Measurements from ENCODE around the gene MCEMP1.

GRCh38 chr19:7291135-7291666 lies 3.0 kb downstream of the INSR start:
- PRO-cap, result no peak

DNA sequence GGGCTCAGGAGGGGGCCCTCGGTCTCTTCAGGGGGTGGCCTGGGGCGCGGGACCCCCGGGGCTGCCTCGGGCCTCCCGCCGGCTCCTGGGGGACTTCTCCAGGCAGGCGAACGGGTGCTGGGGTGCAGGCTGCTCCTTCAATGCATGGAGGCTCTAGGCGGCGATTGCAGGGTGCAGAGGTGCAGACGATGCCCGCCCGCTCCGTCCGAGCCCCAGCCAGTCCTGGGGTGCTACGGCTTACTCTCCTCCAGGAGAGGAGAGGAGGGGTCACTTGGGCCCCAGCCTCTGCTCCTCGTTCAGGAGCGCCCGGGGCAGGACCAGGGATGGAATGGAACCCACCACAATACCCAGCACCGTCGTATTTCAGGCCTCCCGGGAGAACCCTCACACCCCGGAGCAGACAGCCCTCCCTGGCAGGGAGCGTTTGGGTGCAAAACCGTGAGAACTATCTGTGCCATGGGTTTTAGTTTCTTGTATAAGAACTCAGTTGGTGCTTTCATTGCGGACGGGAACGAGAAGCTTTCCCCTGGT lies 46.6 kb downstream of the ARHGEF18 start:
- PRO-cap, result no peak

DNA sequence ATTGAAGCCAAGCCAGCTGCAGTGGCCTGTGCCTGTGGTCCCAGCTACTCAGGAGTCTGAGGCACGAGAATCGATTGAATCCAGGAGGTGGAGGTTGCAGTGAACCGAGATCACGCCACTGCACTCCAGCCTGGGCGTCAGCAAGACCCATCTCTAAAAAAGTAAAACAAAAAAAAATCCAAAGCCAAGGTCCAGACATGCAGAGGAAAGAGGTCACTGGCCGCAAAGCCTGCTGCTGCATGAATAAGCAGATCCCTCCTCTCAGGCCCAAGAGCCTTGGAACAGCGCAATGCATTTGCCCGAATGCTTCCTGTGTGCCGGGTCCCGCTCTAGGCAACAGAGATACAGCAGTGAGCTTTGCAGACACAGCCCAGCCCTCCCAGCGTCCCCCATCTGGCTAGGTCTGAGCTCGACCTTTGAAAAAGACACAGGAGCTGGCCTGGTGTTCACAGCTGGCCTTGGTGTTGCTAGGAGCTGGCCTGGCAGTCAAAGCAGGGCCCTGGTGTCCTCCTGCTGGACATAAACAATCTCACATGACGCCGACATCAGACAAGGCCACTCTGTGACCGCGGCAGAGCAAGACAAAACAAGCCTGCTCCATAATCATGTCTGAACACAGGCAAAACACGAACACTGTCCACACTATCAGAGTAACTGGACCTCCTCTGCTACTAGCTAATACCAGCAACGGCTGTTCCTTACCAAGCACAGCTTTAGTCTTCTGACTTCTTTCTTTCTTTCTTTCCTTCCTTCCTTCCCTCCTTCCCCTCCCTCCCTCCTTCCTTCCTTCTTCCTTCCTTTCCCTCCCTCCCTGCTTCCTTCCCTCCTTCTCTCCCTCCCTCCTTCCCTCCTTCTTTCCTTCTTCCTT lies 2.9 kb upstream of the TEX45 start:
- PRO-cap, result no peak

GRCh38 chr19:7512212-7512679 lies 3.7 kb upstream of the ZNF358 start:
- PRO-cap, result no peak

- PRO-cap, result no peak
These were observed 311 bp downstream of the ZNF358 start for GRCh38 chr19:7516281-7516547.

DNA sequence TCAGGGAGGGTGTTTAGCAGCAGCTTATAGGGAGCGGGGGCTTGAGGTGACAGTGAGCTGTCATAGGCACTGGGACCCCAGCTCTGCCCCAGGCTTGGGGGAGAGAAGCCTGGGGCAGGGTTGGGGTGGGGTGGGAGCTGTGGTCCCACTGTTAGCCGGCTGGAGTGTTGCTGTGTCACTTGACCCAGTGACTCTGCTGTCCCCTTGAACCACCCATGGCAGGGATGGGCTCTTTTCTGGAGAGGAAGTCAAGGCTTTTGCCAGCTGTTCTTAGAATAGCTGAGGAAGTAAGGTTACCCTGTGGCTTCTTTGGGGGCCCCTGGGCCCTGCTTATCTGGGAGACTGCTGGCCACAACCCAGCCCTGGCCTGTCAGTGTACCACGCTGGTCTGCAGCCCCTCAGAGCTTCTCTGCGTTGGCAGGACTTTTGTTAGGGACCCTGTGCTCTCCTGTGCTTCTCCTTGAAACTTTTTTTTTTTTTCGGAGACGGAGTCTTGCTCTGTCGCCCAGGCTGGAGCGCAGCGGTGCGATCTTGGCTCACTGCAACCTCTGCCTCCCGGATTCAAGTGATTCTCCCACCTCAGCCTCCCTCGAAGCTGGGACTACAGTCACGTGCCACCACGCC lies 9.2 kb downstream of the PNPLA6 start:
- PRO-cap, result no peak

GRCh38 chr19:7676810-7677459 lies at the start of gene MCEMP1:
MCEMP1 (plus strand) TSS chr19:7677090.
- PRO-cap, result no peak

DNA sequence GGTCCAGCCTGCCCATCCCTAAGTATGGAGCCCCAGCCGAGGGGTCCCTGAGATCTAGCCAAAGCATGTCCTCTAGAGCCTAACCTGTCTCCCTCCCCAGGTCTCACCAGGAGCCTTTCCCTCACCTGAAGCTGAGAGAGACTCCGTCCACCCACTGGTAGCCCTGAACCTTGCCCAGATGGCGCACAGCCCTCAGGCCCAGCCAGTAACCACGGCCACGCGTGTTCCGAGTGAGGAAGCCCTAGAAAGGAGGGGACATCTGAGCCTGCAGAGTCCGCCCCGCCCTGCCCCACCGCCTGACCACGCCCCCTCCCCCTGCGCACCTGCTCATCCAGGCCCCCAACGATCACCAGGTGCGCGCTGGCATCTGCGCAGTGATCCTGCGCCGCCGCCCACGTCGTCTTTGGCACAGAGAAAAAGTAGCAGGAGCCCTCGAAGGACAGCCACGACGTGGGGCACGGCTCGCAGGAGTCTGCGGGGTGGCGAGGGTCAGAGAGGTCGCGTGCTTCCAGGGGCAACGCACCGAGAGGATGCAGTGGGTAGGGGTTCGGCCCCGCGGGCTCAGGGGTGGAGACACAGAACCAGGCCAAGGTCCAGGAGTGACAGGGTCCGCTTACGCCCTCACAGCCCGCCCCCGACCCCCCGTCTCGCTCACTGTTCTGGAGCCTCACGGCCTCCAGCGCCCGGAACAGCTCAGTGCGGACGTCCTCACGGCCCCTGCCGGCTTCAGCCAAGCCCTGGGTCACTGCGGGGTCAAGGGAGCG lies 2.0 kb downstream of the CLEC4G start:
- PRO-cap, result no peak

DNA sequence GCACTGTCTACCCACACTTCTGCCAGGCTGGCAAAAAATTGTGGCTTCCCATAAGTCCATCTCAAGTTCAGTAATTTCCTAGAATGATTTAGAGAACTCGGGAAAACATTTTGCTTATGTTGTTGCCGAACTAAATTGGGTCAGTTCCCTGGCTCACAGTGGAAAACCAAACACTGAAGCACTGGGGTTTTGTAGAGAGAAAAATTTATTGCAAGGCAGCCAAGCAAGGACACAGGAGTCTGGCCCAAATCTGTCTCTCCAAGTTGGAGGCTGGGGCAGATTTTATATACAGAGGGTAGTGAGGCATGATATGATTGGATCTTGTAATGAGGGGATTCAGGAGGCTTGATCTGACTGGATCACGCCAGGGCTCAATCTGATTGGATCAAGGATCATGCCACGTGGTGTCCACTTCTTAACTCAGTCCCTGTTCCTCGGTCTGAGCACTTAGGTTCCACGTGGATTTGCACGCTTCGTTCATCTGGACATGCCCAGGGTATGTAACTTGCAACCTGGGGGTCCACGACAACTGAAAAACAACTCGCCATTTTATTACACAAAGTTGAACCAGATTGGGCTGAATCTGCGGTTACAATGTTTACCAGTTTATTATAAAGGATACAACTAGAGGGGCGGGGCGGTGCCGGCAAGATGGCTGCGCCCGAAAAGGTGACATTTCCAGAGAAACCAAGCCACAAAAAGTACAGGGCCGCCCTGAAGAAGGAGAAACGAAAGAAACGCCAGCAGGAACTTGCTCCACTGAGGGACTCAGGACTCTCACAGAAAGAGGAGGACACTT lies 7.3 kb downstream of the CD209 start:
- PRO-cap, result no peak

DNA sequence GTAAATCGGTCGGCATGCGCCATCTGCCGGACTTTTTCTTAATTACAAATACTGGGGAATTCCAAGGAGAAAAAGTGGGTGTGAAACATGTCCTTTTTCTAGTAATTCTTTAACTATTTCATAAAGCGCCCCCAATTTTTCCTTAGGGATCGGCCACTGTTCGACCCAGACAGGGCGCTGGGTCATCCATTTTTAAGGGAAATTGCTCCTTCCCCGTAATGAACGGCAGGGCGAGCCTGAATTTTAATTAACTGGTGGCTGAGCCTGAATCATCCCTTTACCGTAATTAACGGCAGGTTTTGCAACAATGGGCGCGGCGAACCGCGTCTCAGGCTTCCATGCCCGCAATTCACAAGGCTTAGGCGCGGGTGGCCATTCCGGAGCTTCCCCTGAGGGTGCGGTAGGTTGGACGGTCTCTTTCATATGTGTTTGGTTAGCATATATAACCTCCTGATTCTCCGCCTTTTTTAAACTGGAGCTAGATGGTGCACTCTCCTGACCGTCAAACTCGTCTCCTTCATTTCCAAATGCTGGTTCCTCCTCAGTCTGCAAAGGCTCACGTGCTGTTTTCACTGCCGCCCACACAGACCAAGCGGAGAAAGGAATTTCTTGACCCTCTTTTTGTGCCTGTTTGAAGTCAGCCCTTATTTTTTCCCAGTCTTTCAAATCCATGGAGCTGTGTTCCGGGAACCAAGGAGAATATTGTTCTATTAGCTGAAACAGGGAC lies 30.1 kb upstream of the EVI5L start:
- PRO-cap, result no peak

- PRO-cap, result no peak
These were observed 6.0 kb downstream of the PRR36 start for GRCh38 chr19:7868225-7868637.

DNA sequence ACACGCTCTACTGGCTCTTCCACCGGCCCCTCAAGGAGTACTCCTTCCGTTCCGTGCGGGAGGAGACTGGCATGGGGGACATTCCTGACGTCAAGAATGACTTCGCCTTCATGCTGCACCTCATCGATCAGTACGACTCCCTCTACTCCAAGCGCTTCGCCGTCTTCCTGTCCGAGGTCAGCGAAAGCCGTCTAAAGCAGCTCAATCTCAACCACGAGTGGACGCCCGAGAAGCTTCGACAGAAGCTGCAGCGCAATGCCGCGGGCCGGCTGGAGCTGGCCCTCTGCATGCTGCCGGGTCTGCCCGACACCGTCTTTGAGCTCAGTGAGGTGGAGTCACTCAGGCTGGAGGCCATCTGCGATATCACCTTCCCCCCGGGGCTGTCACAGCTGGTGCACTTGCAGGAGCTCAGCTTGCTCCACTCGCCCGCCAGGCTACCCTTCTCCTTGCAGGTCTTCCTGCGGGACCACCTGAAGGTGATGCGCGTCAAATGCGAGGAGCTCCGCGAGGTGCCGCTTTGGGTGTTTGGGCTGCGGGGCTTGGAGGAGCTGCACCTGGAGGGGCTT lies 4.1 kb upstream of the MAP2K7 start:
- PRO-cap, result no peak

GRCh38 chr19:7916054-7917167 lies 1.8 kb downstream of the TGFBR3L start:
- PRO-cap, result no peak

GRCh38 chr19:7934793-7935417 lies 8.6 kb downstream of the TIMM44 start:
- PRO-cap, result no peak

- PRO-cap, result bidirectional peak, plus-strand start at chr19:7943990, minus-strand start at chr19:7943651; unidirectional peak, minus-strand start at chr19:7944367
These were observed 725 bp upstream of the TIMM44 start for GRCh38 chr19:7943906-7944875.

GRCh38 chr19:8054151-8054560 lies 1.6 kb downstream of the CCL25 start:
- PRO-cap, result no peak

DNA sequence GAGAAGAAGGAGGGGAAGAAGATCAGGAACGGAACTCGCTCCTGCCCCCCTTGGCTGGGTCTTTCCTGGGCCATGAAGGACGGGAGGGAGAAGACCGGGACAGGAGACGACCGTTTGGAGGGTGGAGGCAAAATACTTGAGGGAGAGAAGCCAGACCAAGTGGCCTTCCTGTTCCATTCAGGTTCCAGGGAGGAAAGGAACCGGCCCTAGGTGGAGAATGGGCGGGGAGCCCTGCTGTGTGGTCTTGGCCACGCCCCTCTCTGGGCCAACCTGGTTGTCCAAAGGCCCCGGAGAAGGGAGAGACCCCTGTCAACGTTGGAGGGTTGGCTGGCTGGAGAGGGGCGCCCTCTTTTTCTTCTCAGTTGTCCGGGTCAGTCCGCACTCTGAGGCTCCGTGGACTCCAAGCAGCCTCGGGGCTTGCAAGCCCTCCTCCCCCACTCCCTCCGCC lies 891 bp downstream of the FBN3 start:
- PRO-cap, result no peak

DNA sequence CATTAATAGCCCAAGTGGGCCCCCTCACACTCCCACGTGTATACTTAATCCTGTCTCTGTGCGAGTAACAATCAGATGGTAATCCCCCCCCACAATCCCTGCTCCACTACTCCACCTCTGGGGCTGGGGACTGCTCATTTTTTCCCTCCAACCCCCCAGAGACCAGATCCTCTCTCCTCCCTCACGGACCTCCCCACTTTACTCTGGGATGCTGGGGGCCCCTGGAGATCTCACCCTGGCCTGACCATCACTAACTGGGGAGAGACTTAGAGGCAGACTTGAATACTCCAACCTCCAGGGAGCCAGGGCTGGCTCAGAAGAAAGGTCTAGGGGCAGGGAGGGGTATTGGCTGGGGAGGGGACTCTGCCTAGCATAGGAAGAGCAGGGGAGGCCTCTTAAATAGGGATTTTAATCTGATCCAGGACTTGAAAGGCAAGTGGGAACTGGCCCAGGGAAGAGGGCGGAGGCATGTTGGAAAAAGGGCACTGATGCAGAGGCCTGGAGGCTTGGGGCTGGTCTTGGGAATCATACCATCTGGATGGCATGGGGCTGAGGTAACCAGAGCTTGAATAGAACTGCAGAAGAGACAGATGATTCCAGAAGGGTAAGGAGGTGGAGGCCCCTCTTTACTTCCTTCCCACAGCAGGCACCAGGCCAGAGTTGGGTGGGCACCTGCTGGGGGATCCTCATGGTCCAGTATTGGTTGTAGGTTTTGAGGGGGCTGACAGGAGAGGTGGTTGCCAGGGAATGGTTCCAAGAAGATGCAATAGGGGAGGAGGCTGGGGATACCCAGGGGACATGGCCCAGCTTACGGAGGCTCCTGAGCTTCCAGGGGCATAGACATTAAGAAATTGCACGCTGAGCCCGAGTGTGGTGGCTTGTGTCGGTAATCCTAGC lies 29.0 kb downstream of the CERS4 start:
- PRO-cap, result no peak

DNA sequence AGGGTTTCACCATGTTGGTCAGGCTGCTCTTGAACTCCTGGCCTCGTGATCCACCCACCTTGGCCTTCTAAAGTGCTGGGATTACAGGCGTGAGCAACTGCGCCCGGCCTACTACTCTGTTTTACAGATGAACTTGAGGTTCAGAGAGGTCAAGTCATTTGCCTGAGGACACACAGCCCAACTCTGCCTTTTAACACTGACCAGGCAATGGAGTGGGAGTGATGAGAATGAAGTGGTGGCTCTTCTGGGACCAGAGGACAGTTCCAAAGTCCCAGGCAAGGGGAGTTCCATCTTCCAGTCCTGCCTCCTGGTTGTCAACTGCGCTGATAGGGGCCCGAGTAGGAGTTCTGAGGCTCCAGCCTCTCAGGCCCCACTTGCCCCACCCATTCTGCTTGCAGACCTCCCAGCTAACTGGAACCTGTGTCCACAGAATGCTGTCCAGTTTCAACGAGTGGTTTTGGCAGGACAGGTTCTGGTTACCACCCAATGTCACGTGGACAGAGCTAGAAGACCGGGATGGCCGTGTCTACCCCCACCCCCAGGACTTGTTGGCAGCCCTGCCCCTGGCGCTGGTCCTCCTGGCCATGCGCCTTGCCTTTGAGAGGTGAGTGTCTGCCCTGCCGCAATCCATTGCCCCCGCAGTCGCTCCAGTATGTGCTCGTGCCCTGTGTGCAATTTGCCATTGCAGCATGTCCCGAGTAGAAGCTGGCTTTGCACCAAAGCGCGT lies 41.6 kb downstream of the CERS4 start:
- PRO-cap, result no peak

- PRO-cap, result no peak
These were observed 4.9 kb downstream of the MARCHF2 start for GRCh38 chr19:8417842-8418529.